M059J (cell line): Measurements from ENCODE around the gene TFB1M.

GRCh38 chr6:155148873-155149521 lies 114.8 kb upstream of the CLDN20 start:
- RAMPAGE, long total RNA: no peak

GRCh38 chr6:155314385-155315348 lies at the start of gene TFB1M:
Gene TFB1M (minus strand): TSS chr6:155314484.
- RAMPAGE, long total RNA: no peak

DNA sequence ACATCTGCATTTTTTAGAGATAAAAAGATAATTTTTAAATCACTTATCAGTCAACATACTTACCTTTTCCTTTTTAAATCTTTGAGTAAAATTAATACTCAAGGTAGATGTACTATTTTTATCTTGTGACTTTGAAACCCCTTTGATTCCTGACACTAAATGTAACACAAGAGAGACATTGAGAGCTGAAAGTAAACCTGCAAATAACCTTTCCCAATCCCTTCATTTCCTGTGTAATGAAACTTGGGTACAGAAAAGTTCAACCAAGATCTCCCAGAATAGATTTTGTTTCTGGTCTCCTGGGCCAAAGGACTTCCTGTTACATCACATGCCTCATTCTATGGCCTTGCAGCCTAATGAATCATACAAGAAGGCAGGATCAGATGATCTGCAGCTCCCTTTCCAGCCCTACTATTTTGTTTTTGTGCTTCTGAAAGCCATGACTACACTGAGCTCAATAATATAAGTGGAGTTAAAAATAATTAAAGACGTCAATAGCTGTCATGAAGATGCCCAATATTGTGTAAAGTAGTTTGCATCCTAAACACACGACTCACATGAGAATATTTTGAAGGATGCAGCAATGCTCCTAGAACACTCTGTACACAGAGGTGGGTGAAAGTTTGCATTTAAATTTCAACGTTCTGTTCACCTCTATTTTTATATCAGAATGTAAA lies 73.3 kb upstream of the NOX3 start:
- RAMPAGE, long total RNA: no peak

DNA sequence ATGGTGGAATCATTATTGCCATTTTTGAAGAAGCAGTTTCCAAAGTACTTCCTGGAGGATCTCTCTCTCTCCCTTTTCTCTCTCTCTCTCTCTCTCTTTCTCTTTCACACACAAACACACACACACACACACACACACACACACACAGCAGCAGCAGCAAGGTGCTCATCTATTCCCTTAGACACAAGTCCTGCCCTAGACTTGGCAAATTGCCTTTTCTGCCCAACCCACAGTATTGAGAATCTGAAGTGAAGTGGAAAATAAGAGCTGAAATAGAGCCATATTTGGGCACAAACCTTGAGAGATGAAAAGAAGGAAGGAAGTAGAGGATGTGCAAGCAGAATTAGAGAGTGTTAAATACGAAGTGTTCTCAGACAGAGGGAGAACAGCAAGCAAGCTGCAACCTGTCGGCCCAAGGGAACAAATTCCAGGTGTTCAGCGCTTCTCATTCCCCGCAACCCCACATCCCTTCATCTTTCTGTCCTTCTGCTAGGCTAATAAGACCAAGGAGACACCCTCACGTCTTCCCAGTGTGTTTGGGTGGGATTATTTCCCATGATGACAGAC lies 557.5 kb upstream of the NOX3 start:
- RAMPAGE, long total RNA: no peak

DNA sequence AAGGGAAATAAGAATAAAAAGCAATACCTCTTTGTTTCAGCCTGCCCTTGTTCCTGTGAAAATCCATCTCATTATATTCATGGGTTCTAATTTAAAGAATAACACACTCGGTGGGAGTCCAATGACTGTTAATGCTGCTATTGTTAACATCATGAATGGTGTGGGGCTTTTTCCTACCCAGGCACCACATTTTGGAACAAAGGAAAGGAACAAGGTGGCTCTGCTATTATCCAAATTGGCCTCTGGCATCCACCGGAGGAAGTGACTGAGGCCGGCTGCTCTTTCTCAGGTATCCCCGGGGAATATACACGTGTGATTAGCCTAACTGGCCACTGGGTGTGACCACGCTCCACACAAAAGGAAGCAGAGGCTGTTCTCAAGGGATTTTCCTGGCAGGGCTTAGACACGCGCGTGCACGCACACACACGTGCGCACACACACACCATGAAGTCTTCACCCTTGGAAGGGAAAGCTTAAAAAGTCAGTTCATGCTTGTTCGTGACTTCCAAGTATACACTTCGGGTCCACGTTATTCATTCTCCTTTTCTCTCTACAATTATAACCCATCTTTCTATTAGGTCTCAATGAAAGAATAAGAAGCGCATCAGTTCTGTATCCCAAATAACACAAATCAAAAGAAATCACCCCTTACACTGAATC lies 601.1 kb upstream of the ARID1B start:
- RAMPAGE, long total RNA: no peak

- RAMPAGE, long total RNA: no peak
These were observed 507.4 kb upstream of the ARID1B start for GRCh38 chr6:156269698-156270294.

DNA sequence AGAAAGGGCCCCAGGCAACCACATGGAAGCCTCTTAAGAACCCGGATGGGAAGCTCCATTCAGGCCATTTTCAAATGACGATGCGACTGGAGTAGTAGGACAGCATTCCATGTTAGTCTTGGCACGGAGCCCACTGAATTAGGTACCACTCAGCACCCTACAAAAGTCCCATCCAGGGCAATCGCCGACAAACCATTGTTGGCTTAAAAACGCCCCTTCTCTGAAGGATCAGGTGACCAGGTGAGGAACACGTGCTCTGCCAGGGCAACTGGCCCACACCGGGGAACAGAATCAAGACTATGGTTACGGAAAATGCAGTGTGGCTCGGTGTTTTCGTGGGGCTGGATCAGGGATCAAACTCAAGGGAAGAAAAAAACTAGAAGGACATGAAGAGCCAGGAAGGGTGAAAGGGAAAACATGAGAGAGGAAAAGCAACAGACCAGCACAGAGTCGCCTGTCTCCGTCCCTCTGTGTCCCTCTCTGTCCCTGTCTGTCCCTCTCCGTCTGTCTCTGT lies 177.8 kb upstream of the ARID1B start:
- RAMPAGE, long total RNA: no peak

DNA sequence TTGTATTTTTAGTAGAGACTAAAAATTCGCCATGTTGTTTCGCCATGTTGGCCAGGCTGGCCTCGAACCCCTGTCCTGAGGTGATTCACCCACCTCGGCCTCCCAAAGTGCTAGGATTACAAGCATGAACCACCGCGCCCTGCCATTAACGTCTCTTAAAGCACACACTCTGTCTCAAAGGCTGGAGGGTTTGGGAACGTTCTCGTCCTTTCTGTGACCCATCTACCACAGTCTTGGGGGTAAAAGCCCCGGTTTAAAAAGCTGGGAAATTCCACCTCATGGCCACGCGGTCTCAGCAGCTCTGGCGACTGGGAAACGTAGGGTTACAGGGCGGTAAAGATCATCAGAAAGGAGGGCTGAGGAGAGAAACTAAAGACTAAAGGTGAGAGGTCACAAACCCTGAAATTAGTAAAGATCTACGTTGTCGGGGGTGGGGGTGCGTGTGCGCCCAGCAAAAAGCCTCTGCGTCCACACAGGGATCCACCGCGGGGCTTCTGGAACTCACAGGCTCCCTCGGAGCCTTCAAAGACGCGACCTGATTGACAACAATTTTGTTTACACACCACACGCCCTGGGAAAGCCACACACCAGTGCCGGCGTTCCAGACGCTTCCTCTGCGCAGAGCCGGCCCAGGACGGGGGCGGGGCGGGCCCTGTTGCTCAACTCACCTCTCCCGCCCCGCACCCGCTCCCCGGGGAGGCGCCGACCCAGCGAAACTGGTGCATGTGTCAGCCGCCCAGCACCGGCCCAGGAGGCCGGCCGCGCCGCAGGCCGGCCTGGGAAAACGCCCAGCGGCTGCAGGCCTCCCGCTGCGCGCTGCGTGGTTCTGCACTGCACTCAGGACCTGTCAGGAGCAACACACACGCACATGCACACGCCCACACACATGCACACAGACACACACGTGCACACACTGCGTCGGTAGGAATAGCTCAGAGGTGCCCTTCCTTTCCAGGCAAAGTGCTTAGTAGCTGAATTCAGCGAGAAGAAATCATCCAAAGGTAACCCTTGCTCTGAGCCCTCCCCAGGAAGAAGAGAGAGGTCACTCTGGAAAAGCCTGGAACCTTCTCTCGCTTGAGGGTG lies 57.4 kb upstream of the ARID1B start:
- RAMPAGE, long total RNA: no peak

DNA sequence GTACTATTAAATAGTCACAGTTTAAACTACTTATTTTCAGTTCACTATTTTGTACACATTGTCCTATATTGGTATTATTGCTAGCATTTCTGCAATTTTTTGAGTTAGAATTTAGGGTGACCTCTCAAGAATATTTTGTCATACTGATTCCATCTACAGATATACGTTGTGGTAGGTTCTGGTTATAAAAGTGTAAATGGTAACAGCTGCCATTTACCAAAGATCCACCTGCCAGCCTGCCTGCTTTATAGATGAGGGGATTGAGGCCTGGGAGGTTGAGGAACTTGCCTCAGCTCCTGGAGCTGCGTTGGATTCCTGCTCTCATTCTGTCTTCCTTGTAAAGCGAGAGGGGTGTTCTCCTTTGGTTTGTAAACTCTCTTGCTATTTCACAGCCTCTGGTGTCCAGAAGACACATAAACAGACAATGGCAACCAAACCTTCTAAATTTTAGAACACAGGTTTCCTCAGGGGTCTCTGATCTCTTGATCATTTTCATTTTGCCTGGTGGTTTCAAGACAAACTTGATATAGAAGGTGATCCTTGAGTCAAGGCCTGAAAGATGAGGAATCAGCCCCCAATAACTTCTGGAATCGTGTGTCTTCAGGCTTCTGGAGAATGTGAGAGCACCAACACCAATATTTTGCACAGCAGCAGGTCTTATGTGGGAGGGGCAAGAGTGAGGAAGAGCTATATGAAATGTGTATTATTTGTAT lies 33.1 kb downstream of the ARID1B start:
- RAMPAGE, long total RNA: no peak

GRCh38 chr6:157036272-157036869 lies 259.2 kb downstream of the ARID1B start:
- RAMPAGE, long total RNA: no peak

- RAMPAGE, long total RNA: no peak
These were observed 102.2 kb downstream of the TMEM242 start for GRCh38 chr6:157220958-157221729.

GRCh38 chr6:157244074-157244607 lies 79.2 kb downstream of the TMEM242 start:
- RAMPAGE, long total RNA: no peak

DNA sequence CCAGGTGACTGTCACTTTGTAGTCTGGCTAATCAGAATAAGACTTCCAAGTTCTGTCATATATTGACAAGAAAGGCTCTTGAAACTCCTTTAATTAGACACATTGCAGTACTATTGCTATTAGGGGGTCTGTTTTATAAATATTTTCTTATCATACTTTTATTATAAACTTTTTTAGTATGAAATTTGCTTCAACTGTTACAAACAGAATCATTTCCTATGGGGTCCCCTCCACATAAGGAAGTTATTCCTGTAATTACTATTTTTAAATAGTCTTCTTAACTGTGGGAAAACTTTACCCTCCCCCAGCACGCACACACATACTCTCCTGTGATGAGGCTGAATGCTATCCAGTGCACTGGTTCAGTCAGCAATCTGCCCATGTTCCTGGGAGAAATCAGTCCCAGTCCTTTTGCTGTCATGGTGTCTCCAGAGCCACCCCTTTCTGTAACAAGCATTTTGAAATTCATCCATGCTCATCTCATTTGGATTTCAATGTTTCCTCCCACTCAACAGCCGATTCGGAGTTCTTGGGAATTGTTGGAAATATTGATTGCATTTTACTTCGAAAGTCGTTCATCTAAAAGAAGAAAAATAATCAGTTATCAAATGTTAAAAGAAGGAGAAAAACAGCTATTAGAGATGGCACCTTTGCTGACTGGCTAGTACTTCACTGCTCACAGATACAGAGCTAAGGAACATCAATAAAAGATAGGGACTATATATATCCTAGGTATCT lies 30.7 kb downstream of the TMEM242 start:
- RAMPAGE, long total RNA: no peak

- RAMPAGE, long total RNA: no peak
These were observed 5.9 kb downstream of the TMEM242 start for GRCh38 chr6:157317020-157318162.

- RAMPAGE, long total RNA: no peak
These were observed 139.9 kb downstream of the ZDHHC14 start for GRCh38 chr6:157520918-157521342.

GRCh38 chr6:157527372-157528050 lies 146.5 kb downstream of the ZDHHC14 start:
- RAMPAGE, long total RNA: no peak

DNA sequence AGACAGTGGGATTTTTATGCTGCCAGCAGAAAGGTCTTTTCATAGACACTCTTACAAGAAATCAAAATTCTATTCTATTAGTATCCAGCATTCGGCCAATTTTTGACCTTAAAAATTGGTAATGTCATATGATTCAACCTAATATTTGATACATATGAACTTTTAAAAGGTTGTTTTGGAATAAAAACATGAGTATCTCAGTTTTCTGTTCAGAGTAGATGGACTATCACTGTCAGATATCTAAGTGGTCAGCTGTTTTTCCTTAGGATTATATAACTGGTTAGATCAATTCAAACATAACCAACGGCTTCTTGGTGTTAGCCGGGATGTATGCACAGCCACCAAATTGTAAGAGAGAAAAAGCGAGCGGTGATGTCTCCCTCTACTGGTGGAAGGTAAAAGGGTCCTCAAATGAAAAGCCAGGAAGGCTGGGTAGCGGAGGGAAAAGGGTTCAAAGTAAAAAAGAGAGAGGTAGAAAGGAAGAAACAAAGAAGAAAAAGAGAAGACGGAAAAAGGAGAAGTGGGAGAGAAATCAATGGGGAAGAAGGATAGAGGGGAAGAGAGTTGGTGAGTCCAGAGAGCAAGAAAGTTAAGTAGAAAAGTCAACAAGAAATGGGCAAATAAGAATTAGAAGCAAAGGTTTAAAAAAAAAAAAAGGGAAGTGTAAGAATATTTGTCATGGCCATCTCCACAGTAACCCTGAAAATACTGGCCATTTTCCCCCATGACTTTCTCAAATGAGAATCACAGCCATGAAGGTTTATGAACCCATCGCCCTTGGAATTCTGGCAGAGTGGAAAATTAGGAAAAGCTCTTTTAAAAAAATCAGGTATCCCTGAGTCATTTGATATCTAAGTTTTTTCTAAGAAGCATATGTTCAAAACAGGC lies 155.8 kb upstream of the SNX9 start:
- RAMPAGE, long total RNA: no peak

DNA sequence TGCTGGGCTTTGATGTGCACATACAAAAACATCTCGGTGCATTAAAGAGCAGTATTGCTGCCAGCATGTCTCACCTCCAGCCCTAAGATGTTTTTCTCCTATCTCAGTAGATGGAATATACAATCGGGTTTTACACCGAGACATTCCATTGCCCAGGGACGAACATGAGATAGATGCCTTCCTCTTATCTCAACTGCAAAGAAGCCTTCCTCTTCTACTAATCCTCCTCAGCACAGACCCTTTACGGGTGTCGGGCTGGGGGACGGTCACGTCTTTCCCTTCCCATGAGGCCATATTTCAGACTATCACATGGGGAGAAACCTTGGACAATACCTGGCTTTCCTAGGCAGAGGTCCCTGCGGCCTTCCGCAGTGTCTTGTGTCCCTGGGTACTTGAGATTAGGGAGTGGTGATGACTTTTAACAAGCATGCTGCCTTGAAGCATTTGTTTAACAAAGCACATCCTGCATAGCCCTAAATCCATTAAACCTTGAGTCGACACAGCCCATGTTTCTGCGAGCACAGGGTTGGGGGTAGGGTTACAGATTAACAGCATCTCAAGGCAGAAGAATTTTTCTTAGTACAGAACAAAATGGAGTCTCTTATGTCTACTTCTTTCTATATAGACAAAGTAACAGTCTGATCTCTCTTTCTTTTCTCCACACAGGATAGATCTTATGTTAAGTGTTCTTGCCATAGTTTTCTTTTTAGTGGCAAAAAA lies 70.4 kb upstream of the SNX9 start:
- RAMPAGE, long total RNA: no peak

- RAMPAGE, long total RNA: no peak
These were observed 54.7 kb upstream of the SNX9 start for GRCh38 chr6:157768115-157768987.

- RAMPAGE, long total RNA: no peak
These were observed 54.0 kb upstream of the SNX9 start for GRCh38 chr6:157768988-157769525.